Ovary (tissue), 7 donors: ENCODE measurements around the genes IFNB1 and TEK.

GRCh38 chr9:20321772-20322080 is 300.6 kb downstream of the MLLT3 start:
- PRO-cap, 7 experiments = no peak in any of the 7 experiments
- RAMPAGE, long total RNA, 2 experiments = no peak in any of the 2 experiments

DNA sequence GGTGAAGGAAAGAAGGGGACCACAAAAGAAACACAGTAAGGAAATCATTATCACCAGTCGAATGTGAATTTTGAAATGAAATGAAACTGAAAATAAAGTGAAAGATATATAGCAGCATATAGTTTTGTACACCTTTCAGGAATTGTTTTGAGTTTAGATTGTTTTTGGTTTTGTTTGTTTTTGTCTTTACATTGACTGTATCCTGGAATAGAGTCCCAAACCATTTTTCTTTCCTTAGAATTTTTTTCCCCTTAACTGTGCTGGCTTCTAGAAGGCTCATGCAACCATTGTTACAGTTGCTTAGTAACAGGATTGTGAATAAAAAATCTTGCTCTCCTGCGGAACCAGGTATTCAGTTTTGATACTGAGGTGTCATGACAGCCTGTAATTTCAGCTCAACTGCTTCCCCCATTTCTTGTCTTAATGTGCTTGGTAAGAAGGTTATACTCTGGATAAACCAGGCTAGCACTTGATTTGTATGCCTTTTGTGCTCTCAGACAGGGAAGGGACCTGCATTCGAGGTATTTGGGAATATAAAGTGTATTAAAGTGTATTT is 42.0 kb downstream of the FOCAD start:
- PRO-cap, 7 experiments = no peak in any of the 7 experiments
- RAMPAGE, long total RNA, 2 experiments = start-site peak on the plus strand in 1 of 2 experiments, centred at position 338 of the sequence, 37 reads per replicate

DNA sequence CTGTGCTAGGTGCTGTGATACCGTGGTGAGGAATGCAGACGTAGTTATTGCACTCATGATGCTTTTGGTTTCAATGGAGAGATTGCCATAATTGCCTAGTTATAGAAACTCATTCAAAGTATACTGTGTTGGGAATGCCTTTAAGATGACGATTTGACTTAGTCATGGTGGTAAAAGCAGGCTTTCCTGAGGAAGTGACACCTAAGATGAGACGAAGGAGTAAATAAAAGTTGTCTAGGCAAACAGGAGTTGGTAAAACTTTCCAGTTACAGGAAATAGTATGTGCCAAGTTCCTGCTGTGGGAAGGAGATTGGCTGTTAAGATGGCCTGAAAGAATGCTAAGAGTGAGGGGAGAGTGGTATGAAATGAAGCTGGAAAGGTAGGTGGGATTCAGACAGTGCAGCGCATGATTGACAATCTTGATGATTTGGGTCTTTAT is 48.1 kb downstream of the FOCAD start:
- PRO-cap, 7 experiments = no peak in any of the 7 experiments
- RAMPAGE, long total RNA, 2 experiments = no peak in any of the 2 experiments

DNA sequence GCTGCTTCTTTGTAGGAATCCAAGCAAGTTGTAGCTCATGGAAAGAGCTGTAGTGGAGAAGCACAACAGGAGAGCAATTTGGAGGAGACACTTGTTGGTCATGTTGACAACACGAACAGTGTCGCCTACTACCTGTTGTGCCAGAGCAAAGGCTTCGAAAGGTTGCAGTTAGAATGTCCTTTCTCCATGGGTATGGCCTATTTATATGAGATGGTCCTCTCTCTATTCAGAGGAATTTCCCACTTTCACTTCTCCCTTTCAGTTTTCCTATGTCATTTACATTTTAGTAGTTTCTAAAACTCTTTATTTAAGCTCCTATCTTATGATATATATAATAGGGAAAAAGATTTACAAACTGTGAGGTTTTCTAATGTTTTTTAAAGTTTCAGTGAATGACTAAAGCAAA is at the start of gene IFNB1:
Gene IFNB1, minus strand, starts transcription at position 175 of the 406 bp plus-strand sequence.
- PRO-cap, 7 experiments = no peak in any of the 7 experiments
- RAMPAGE, long total RNA, 2 experiments = no peak in any of the 2 experiments

GRCh38 chr9:21519577-21520459 is 37.7 kb upstream of the IFNE start:
- PRO-cap, 7 experiments = no peak in any of the 7 experiments
- RAMPAGE, long total RNA, 2 experiments = no peak in any of the 2 experiments

DNA sequence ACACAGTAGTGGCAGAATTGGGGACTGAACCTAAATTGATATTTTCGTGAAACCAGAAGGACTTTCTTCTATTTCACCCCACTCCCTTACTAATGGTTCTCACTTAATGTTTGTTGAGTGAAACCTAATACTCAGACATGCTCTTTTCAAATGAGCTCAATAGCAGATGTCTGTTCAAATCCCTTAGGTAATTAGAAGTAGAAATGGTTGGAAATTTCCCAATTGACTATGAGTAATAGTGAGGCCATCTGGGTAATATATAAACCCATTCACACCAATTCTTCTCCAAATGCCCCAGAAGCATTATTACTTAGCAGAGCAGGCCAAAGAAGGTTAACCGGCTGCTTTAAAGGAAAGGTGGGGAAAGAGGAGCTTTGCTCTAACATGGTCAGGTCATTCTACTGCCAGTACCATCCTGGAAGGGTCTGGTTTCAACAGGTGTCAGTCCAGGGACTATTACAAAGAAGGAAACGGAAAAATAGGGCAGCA is 119.5 kb upstream of the MTAP start:
- PRO-cap, 7 experiments = no peak in any of the 7 experiments
- RAMPAGE, long total RNA, 2 experiments = no peak in any of the 2 experiments

- PRO-cap, 7 experiments = no peak in any of the 7 experiments
- RAMPAGE, long total RNA, 2 experiments = no peak in any of the 2 experiments
These were observed 41.1 kb downstream of the MTAP start for GRCh38 chr9:21843617-21843907.

- PRO-cap, 7 experiments = no peak in any of the 7 experiments
- RAMPAGE, long total RNA, 2 experiments = no peak in any of the 2 experiments
These were observed 9.2 kb downstream of the CDKN2A start for GRCh38 chr9:21965595-21965807.

GRCh38 chr9:22050978-22051341 is 41.9 kb upstream of the CDKN2B start:
- PRO-cap, 7 experiments = no peak in any of the 7 experiments
- RAMPAGE, long total RNA, 2 experiments = no peak in any of the 2 experiments

GRCh38 chr9:22437205-22437743 is 9.3 kb upstream of the DMRTA1 start:
- PRO-cap, 7 experiments = no peak in any of the 7 experiments
- RAMPAGE, long total RNA, 2 experiments = no peak in any of the 2 experiments

- PRO-cap, 7 experiments = no peak in any of the 7 experiments
- RAMPAGE, long total RNA, 2 experiments = no peak in any of the 2 experiments
These were observed 288.3 kb downstream of the ELAVL2 start for GRCh38 chr9:23537252-23538587.

DNA sequence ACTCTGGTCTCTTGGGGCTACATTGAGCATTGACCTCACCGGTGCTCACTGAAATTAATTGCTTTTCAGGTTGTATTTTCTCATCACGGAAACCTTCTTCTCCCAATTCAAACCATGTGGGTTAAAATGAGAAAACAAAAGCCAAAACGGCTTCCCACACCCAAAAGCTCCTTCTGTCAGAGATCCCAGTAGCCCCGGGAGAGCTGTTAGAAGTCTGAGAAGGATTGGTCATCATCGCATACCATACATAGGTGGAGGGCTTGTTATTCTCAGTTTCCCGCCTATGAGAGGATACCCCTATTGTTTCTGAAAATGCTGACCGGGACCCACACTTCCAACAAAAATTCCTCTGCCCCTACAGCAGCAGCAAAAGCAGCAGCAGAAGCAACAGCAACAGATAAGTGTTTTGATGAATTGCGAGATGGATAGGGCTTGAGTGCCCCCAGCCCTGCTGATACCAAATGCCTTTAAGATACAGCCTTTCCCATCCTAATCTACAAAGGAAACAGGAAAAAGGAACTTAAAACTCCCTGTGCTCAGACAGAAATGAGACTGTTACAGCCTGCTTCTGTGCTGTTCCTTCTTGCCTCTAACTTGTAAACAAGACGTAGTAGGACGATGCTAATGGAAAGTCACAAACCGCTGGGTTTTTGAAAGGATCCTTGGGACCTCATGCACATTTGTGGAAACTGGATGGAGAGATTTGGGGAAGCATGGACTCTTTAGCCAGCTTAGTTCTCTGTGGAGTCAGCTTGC is at the start of gene TEK:
Gene TEK, plus strand, starts transcription at position 348 of the 756 bp plus-strand sequence.
- PRO-cap, 7 experiments = peak in 2 of 7 experiments; most common plus-strand start position 608 of the sequence (in 1); most common minus-strand start position 462 of the sequence (in 2)
- RAMPAGE, long total RNA, 2 experiments = start-site peak on the plus strand in 2 of 2 experiments, centred at positions 574 to 579 of the sequence, 30 to 33 reads per replicate

DNA sequence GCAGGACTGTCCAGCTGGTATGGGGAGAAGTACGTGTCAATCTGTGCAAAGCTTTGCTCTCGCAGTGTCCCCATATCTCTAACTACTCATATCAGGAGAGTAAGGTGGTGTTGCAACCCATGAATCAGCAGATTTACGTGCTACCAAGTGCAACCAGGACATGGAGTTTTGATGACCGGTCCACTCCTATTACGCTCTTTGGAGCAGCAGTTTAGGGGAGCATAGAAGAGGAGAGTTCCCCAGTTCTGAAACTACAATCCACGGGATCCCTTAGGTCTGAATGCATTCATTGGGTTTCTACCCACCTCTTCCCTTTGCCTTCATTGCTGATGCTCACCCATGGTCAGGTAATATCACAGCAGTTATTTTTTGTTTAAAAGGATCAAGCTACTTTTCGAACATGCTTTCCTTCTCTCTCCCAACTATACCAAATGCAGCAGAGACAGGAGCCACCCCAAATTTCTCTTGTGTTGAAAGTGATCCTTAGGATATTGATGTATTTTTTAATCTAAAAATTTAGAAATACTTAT is 74.9 kb downstream of the TEK start:
- PRO-cap, 7 experiments = peak in 1 of 7 experiments; most common minus-strand start position 269 of the sequence (in 1)
- RAMPAGE, long total RNA, 2 experiments = no peak in any of the 2 experiments

- PRO-cap, 7 experiments = no peak in any of the 7 experiments
- RAMPAGE, long total RNA, 2 experiments = no peak in any of the 2 experiments
These were observed 6.2 kb upstream of the EQTN start for GRCh38 chr9:27303039-27303599.

GRCh38 chr9:27341839-27342381 is 45.0 kb upstream of the EQTN start:
- PRO-cap, 7 experiments = no peak in any of the 7 experiments
- RAMPAGE, long total RNA, 2 experiments = no peak in any of the 2 experiments

- PRO-cap, 7 experiments = no peak in any of the 7 experiments
- RAMPAGE, long total RNA, 2 experiments = no peak in any of the 2 experiments
These were observed 13.0 kb upstream of the MOB3B start for GRCh38 chr9:27542682-27542881.

- PRO-cap, 7 experiments = no peak in any of the 7 experiments
- RAMPAGE, long total RNA, 2 experiments = no peak in any of the 2 experiments
These were observed 8.6 kb downstream of the C9orf72 start for GRCh38 chr9:27564718-27565061.

GRCh38 chr9:27626522-27626915 is 53.2 kb upstream of the C9orf72 start:
- PRO-cap, 7 experiments = no peak in any of the 7 experiments
- RAMPAGE, long total RNA, 2 experiments = no peak in any of the 2 experiments

GRCh38 chr9:27644996-27645558 is 71.8 kb upstream of the C9orf72 start:
- PRO-cap, 7 experiments = no peak in any of the 7 experiments
- RAMPAGE, long total RNA, 2 experiments = no peak in any of the 2 experiments

DNA sequence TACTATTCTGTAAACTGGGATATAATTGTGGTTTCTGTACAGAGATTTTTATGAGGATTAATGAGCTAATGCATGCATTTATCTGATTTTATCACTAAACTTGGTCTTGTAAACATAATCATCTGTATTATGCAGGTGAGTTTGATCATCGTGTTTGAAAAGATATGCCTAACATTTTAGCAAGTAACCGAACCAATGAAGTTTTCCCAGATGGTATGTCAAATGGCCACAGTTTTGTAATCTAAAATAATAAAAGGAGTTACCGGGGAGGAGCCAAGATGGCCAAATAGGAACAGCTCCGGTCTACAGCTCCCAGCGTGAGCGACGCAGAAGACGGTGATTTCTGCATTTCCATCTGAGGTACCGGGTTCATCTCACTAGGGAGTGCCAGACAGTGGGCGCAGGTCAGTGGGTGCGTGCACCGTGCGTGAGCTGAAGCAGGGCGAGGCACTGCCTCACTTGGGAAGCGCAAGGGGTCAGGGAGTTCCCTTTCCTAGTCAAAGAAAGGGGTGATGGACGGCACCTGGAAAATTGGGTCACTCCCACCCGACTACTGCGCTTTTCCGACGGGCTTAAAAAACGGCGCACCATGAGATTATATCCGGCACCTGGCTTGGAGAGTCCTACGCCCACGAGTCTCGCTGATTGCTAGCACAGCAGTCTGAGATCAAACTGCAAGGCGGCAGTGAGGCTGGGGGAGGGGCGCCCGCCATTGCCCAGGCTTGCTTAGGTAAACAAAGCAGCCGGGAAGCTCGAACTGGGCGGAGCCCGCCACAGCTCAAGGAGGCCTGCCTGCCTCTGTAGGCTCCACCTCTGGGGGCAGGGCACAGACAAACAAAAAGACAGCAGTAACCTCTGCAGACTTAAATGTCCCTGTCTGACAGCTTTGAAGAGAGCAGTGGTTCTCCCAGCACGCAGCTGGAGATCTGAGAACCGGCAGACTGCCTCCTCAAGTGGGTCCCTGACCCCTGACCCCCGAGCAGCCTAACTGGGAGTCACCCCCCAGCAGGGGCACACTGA is 117.3 kb upstream of the C9orf72 start:
- PRO-cap, 7 experiments = no peak in any of the 7 experiments
- RAMPAGE, long total RNA, 2 experiments = no peak in any of the 2 experiments